SEM (cell line): ENCODE results near the gene ROM1.

GRCh38 chr11:62446107-62446659, 27.4 kb downstream of the SCGB1A1 start:
- PRO-cap = no peak

DNA sequence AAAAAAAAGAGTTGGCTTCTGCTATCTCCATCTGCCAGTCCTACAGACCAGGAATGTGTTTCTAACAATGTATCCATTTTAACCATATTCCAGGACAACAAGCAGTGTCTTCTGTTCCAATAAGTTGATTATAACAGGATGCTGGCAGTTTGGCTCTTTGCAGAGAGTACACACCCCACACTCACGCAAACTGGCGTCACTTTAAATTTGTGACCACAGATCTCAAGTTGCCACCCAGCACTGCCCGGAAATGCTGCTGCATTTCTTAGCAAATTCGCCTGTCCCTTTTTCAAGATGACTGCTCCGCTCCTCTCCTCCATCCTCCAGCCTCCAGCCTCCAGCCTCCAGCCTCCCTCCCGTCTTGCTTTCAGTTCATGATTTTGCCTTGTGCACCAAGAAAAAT, 44.3 kb downstream of the SCGB1A1 start:
- PRO-cap = no peak

GRCh38 chr11:62464679-62465063, 45.8 kb downstream of the SCGB1A1 start:
- PRO-cap = no peak

GRCh38 chr11:62504245-62504812, 42.3 kb downstream of the AHNAK start:
- PRO-cap = no peak

GRCh38 chr11:62514009-62514546, 32.5 kb downstream of the AHNAK start:
- PRO-cap = no peak

- PRO-cap = no peak
Measured at GRCh38 chr11:62515895-62516753, 30.5 kb downstream of the AHNAK start.

DNA sequence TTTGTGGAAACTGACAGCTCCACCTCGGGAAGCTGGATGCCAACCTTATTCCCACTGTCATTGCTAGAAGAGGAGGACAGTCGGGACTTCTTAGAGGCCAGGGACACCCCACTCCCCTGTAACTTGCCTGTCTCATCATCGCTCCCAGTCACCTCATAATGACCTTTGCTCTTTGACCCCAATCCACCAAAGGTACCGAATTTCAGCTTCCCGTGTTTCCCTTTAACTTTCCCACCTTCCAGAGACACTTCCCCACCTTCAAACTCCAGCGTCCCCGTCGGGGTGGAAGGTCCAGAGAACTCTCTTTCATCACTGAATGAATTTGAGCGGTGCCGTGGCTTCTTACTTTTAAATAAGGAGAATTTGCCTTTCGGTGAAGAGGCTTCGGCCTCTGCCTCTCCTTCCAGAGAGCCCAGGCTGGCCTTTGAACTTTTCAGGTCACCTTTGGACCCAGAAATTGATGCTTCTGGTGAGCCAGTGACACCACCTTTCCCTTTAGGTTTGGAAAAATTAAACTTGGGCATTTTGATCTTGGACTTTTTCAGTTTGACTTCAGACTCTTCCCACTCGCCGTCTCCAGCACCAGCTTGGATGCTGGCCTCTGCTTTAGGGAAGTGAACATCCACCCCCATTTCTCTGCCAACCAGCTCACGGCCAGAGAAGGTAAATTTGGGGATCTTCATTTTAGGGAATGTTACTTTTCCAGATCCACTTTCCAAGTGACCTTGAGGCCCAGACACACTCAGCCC, 29.7 kb downstream of the AHNAK start:
- PRO-cap = no peak

DNA sequence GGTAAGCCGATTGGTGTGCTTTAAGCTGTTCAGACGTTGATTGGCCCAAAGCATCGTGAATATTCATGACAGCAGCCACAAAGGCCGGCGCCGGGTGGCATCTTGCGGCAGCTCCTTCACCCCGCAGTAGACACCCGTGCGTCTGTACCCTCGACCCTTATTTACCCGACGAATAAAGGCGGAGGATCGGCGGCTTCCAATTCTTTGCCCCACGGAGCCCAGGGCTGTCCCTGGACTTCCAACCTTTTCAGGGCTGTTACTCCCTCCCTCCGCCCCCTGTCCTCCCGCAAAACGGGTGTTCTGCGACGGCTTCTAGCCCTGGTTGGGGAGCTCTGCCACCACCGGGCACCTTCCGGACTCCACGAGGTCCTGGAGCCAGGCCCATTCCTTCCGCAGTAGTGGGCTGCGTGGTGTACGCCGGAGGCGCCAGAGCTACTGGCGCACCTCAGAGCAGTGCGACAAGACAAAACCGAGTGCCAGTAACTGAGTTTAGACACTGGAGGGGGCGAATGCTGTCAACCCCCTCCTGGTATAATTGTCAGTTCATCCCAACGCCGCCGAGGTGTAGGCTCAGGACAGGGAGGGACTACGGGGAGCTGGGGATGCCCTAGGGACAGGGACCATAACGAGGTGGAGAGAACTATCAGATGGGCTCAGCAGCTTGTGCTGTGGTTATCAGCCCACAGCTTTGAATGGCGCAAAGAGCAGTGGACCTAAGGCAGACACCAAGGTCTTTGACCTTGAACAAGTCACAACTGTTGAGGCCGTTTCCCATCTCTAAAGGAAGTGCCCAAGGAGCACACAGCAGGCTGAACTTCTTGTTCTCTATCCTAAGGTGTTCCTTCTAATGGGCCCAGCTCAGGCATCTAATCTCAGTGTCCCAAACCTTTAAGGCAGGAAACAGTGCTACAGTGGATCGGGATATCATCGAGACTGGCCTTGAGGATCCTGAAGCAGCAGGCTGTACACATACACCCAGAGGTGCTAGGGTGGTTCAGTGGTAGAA, 711 bp upstream of the TUT1 start:
- PRO-cap = bidirectional peak, plus-strand start at position 107 of the sequence, minus-strand start outside the sequence; bidirectional peak, plus-strand start at position 395 of the sequence, minus-strand start at position 400 of the sequence

- PRO-cap = no peak
Measured at GRCh38 chr11:62600891-62601386, 726 bp downstream of the MTA2 start.

DNA sequence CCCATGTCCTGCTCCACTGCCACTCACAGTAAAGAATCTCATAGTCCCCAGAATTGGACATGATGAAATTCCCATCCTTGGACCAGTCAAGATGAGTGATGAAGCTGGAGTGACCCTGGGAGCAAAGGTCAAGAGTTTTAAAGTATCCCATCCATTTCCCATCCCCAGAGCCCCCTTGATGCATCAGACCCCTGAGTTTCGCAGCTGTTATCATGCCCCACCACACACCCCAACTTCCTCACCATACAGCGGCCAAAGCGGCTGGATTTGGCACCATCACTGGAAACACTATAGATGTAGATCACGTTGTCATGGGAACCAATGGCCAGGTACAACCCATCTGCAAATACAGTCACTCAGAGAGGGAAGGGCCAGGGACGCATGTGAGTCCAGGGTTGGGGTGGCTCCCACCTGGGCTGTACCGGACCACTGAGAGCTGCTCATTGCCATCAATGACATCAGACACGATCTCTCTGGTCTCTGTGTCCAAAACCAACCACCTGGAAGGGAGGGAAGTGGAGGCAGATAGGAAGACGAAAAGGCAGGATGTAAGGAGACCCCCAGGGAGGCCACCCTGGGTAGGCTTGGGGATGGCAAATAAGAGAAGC, 2.1 kb upstream of the MTA2 start:
- PRO-cap = no peak

DNA sequence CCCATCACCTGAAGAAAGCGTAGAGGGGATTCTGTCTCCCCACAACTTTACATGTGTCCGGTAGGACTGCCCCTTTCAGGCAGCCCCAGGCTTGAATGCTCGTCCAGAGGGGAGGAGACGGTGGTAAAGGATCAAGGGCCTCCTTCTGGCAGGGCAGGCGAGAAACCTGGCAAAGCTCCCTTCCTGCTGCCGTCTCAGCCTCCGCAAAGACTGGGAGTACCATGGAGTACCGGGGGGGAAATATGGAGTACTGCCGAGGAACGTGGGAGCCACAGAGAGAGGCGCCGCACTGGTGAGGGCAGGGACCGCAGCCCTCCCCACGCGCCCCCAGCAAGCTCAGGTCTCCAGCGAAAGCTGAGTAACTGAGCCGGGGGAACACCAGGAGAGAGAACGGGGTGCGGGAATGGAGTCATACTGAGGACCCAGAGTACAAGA, 929 bp downstream of the EML3 start:
- PRO-cap = unidirectional peak, plus-strand start at position 339 of the sequence

GRCh38 chr11:62612809-62613790, at the start of gene ROM1:
ROM1 (plus strand) TSS chr11:62613257.
- PRO-cap = no peak

DNA sequence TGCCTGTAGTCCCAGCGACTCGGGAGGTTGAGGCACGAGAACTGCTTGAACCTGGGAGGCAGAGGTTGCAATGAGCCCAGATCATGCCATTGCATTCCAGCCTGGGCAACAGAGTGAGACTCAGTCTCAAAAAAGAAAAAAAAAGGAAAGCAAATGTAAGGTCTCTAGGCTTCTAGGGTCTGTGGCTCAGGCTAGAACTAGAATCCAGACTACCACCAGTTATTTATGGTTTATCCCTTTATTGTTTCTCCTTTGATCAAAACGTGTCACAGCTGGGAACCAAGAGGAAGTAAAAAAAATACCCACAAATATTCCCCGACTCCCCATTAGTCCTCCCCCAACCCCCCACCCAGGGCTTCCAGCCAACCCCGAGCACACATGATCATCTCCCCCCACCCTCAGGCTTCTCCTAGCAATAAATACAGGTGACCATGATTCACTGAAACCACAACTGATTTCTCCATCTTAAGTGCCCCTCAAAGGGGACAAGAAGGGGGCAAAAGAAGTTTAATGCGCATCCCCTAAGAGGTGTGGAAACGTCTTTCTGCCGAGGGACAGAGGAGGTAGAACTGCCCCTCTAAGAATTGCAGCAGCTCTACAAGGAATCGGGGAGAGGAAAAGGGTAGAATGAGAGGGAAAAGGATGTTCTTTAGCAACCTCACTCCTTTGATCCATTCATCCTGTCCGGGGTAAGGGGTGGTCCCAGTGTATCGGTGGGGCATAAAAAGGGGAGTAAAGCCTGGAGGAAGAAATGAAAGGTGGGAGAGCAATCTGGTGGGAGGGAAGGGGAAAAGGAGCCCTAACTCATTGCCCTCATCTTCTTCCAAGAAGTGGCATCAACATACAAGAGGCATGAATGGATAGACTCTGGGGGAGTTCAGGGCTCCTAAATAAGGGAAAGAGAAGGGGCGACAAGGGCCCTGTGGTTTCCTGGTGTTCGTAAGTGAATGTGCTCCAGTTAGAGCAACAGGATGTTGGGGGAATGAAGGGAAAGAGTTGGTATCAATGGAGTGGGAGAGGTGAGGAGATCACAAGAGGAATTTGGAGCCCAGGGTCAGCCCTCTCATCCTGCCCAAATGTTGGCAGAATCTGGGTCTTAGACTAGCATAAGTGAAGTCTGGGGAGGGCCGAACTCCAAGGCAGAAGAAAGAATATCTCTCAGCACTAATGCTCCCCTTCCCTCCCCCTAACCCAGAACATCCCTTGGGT, 3.2 kb upstream of the B3GAT3 start:
- PRO-cap = no peak

- PRO-cap = no peak
Measured at GRCh38 chr11:62680773-62681224, 1.9 kb upstream of the UBXN1 start.

DNA sequence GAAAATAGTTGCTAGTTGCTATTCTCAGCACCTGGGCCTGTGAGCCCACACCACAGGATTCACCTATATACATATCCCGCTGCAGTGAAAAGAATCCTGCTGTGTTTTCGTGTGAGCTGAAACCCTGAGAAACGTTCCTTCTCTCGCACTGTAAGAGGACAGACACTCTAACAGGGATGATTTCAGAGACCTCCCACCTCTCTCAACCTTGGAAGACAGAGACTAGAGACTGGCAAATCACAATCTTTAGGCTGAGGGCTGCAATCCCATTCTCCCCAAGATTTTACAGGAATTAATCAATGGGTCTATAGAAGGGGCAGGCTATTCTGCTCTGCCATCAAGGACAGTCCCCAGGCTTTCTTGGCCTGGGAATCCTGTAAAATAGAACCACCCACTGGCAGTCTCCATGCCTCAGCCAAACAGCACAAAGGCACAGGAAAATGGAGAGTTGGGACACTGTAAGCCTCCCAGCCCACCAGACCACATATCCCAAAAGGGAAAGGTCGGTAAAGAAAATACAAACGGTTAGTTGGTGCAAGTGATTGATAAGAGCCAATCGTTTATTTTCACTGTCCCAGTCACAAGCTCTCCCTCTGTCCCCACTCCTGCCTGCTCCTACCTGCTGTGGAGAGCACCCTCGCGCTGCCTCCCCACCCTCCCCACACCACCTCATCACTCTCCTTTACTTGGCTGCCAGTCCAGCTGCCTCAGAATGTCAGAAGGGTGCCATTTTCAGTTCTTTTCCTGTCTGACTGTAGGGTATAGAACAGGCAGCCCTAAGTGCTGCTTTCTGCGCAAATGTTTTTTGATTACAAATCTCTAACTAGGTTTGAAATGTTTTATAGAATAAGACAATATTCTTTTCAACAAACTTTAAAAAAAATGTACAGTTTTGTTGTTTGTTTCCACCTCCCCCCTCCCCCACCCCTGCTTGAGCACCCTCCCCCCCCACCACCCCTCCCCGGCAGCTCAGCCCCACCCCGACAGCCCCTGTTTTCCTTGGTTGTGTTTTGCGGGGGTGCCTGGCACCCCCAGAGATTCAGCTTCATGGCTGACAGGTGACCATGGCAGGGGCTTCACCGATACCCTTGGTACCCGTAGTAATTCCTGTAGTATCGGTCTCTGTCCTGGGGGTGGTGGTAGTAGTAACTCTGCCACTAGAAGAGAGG, 7.1 kb downstream of the GNG3 start:
- PRO-cap = no peak

GRCh38 chr11:62727827-62728000, 457 bp upstream of the HNRNPUL2 start:
- PRO-cap = bidirectional peak, plus-strand start at chr11:62728092, minus-strand start at chr11:62727915

DNA sequence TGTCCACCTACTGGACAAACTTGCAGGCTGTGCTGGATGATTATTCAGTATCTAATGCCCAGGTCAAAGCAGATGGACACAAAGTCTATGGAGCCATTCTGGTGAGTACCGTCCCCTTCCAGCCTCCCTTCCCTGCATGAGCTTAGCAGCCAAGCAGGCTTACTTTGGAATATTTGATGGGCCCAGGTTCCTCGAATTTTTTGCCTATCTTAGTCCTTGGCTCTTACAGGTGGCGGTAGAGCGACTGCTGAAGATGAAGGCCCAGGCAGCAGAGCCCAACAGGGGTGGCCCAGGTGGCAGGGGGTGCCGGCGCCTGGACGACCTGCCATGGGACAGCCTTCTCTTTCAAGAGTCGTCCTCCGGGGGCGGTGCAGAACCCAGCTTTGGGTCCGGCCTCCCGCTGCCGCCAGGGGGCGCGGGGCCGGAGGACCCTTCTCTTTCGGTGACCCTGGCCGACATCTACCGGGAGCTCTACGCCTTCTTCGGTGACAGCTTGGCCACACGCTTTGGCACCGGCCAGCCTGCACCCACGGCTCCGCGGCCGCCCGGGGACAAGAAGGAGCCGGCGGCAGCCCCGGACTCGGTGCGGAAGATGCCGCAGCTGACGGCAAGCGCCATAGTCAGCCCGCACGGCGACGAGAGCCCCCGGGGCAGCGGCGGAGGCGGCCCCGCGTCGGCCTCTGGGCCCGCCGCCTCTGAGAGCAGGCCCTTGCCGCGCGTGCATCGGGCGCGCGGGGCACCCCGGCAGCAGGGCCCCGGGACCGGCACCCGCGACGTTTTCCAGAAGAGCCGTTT, 717 bp upstream of the TMEM179B start:
- PRO-cap = unidirectional peak, plus-strand start at position 435 of the sequence

GRCh38 chr11:62788835-62789915, 2.0 kb downstream of the TMEM179B start:
- PRO-cap = no peak

- PRO-cap = bidirectional peak, plus-strand start at chr11:62841484, minus-strand start at chr11:62841204; bidirectional peak, plus-strand start at chr11:62842156, minus-strand start at chr11:62841809
Measured at GRCh38 chr11:62841174-62841924, 2.0 kb upstream of the WDR74 start.

DNA sequence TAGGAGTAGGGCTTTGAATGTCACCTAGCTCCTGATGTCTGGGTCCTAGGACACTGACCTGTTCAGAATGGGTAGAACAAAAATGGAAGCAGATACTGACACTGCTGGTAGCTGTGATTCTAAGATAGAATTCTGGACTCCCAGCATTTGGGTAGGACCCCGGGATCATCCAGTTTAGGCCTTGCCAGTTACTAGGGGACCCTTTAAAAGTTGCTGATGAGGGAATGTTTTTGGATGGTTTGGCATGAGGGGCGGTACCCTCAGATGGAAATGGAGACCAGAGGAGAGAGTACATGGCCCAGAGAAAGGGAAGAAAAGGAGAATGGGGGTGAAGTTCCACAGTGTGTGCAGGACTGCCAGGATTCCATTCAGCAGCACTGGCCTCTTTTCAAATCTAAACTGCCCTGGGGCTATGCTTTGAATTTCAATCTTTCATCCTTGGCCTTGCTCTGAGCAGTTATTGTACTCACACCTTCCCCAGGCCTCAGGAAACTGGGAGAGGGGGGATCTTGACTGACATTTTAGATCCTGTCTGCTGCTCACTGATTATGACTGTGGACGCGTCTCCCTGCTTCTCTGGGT, 2.9 kb downstream of the SLC3A2 start:
- PRO-cap = no peak